Measurements from ENCODE around the genes MRPL23, IGF2 and ASCL2.

DNA sequence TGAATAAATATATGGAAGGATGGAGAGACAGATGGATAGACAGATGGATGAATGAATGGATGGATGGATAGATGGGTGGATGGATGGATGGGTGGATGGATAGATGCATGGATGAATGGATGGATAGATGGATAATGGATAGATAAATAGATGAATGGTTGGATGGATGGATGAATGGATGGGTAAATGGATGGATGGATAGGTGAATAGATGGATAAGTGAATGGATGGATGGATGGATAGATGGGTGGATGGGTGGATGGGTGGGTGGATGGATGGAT lies 8.5 kb downstream of the LSP1 start:
- PRO-cap, result no peak

DNA sequence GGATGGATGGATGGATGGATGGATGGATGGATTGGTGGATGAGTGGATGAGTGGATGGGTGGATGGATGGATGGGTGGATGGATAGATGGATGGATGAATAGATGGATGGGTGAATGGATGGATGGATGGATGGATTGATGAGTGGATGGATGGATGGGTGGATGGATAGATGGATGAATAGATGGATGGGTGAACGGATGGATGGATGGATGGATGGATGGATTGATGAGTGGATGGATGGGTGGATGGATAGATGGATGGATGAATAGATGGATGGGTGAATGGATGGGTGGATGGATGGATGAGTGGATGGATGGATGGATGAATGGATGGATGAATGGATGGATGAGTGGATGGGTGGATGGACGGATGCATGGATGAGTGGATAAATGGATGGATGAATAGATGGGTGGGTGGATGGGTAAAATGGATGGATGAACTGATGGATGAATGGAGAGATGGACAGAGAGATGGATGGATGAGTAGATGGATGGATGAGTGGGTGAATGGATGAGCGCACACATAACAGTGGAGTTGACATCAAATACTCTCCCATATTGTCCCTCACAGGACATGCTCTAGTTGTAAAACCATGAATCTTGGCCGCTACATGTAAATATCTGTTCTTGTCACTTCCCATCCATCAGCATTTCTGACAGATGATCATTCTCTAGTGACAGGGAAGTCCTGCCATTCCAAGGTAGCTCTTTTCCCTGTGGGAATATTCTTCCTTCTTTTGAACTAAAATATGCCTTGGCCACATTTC lies 9.0 kb downstream of the LSP1 start:
- PRO-cap, result no peak

DNA sequence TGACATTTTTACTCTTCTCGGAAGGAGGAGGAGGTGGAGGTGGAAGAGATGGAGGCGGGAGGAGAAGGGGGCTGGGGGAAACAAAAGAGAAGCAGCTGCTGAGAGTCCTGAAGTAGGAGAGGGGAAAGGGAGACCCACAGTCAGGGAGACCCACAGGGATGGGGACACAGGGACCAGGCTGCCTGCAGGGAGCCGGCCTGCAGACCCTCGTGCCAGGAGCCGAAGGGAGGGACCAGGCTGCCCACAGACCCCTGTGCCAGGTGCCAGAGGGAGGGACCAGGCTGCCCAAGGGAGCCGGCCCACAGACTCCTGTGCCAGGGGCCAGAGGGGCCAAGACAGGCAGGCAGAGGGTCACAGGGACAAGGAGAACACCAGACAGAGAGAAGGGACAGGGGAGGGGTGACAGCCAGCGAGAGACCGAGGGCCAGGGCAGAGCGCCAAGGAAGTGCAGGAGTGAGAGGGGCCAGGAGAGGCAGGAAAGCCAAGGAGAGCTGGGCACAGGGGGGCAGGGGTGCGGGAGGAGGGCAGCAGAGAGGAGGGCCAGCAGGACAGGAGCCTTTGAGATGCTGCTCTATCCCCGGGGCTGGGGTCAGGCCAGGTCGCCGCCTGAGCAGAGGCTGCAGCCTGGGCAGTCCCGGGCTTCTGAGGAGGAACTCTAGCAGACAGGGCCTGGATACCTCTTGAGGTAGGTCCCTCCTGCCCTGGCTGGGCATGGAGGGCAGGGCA lies 11.9 kb downstream of the LSP1 start:
- PRO-cap, result no peak

- PRO-cap, result no peak
Measured at GRCh38 chr11:1870976-1871673, 18.2 kb downstream of the LSP1 start.

DNA sequence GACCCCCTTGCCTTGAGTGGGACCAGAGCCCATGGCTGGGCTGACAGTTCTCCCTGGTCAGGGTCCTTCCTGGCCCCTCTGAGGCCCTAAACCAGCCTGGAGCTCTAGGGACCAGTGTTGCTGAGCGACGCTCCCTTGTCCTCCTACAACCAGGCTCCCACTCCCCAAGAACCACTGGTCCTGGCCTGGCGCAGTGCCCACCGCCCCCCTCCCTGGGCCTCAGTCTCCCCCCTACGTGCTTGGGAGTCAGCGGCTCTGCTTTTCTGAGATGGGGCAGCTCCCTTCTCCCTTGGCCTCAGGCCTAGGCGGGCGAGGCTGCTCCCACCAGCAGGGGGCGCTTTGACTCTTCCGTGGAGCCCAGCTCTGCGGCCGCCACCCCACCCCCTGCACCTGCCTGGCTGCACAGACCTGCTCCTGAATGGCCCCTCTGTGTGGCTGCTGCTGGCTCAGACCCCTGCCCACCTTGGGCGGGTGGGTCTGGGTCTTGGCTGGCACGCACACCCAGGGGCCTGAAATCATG lies 9.3 kb downstream of the PRR33 start:
- PRO-cap, result no peak

GRCh38 chr11:1889065-1889648 lies 2.5 kb downstream of the PRR33 start:
- PRO-cap, result no peak

GRCh38 chr11:1922260-1923047 lies 3.0 kb downstream of the TNNT3 start:
- PRO-cap, result no peak

- PRO-cap, result no peak
Measured at GRCh38 chr11:1924037-1924675, 4.7 kb downstream of the TNNT3 start.

DNA sequence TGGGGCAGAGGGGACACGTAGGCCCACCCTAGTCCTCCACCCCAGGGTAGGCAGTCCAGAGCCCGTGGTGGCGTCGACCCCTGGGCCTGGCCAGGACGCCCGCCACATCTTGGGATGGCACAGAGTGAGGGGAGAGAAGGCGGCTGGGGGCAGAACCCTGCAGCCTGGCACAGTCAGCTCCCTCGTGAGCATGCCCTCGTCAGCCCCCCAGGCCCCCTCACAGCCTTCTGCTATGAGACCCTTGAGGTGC lies 6.0 kb downstream of the TNNT3 start:
- PRO-cap, result no peak

- PRO-cap, result no peak
Measured at GRCh38 chr11:1927492-1927985, 8.0 kb downstream of the TNNT3 start.

- PRO-cap, result no peak
Measured at GRCh38 chr11:1930007-1930448, 10.5 kb downstream of the TNNT3 start.

- PRO-cap, result no peak
Measured at GRCh38 chr11:1938988-1939535, 8.1 kb upstream of the MRPL23 start.

DNA sequence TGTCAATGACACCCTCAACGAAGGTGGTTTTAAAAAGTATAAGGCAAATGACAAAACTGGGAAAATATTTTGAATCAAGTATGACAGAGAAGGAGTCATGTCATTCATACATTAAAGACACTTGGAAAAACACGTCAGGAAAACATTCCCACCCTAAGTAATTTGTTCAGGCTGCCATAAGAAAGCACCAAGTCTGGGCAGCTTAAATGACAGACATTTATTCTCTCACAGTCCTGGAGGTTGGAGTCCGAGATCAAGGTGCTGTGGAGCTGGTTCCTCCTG lies 6.5 kb upstream of the MRPL23 start:
- PRO-cap, result no peak

- PRO-cap, result no peak
Measured at GRCh38 chr11:1943631-1944267, 3.4 kb upstream of the MRPL23 start.

GRCh38 chr11:1946962-1947417 lies at the start of gene MRPL23:
TSS of gene MRPL23 (plus strand) at chr11:1947332.
- PRO-cap, result no peak

DNA sequence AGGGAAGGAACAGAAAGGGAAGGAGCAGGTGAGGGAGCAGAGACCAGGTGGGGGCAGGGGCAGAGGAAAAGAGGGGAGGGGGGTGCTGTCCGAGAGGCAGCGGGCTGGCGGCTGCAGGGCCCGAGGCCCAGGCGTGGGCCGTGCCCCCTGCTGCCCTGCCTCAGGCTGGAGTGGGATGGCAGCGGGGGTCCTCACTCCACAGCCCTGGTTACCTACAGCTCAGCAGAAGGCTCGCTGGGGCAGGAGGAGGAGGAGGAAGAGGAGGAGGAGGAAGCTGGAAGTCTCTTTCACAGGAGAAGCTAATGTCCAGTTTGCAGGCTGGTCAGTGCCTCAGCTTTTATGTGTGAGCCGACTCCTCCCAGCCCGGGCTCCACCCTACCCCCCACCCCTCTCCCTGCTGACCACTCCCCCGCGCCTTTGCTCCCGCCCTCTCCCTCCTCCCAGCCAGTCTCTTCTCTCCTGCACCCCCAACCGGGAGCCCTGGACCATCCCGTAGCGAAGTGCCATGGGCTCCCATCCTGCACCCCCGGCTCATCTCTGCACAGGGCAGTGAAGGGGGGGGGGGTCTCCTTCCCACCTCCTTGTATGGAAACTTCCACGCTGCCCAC lies 2.1 kb downstream of the IGF2 start:
- PRO-cap, result bidirectional peak, plus-strand start at position 447 of the sequence, minus-strand start at position 313 of the sequence

GRCh38 chr11:2137584-2138076 lies 1.6 kb downstream of the IGF2 start:
- PRO-cap, result no peak

GRCh38 chr11:2139062-2139485 lies at the start of gene IGF2:
TSS of gene IGF2 (minus strand) at chr11:2139389.
- PRO-cap, result no peak

DNA sequence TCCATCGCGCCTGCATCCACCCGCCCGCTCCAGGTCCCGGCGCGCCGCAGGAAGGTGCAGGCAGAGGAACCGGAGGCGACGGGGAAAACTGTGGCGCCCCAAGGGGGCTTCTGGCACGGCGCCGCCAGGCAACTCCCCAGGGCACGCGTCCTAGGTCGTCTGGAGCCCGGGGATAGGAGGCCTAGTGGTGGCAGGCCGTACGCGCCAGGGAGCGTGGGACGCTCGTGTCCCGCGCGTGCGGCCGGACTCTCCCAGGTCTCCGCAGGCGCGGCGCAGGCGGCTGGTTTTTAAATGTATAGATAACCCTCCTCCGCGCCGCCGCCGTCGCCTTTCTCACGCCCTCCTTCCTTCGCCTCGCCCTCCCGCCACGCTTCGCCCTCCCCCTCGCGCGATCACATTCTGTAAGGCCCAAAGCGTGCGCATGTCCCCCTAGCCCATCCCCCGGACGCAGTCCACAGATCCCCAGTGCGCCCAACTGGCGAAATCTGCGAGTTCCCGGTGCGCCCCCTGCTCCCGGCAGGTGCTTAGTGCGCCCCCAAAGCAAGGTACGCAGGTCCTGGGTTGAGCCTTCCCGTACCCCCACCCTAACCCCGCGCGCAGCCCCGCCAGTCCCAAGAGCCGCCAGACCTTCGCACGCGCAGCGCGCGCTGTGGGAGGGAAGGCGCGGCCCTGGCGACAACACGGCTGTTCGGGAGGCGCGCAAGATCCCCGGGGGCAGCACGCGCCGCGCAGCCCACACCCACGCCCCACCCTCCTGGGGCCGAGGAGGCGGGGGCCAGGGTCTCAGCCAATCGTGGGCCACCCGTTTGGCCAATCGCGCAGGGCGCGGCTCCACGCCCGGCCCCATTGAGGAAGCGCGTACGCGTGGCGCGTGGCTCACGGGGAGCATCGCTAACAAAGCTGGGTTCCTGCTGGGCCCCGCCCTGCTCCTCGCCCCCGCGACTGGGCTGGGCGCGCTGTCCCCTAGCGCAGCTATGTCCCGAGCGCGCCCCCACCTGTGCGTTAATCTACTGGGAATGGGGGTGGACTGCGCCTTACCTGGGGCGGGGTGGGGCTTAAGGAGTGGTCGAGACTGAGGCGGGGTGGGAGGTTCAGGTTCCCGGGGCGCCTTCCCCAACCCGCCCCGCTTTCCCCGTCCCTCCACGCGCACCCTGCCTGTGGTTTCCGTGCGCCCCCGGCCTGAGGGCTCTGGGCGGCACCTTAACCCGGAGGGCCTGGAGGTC lies at the start of gene ASCL2:
TSS of gene ASCL2 (minus strand) at position 261 of the 1,223 bp plus-strand sequence.
- PRO-cap, result unidirectional peak, plus-strand start at position 1,088 of the sequence

- PRO-cap, result no peak
Measured at GRCh38 chr11:2302823-2303461, 1.1 kb downstream of the TSPAN32 start.

Data from trachea (tissue), 1 donor.